Ascending aorta (tissue), 1 donor: ENCODE data around the genes PPFIA4 and FMOD.

GRCh38 chr1:202588993-202590134 lies 120.9 kb downstream of the SYT2 start:
- PRO-cap, result bidirectional peak, plus-strand start at chr1:202589523, minus-strand start at chr1:202589308

GRCh38 chr1:202811827-202812271 lies 3.6 kb upstream of the KDM5B start:
- PRO-cap, result no peak

DNA sequence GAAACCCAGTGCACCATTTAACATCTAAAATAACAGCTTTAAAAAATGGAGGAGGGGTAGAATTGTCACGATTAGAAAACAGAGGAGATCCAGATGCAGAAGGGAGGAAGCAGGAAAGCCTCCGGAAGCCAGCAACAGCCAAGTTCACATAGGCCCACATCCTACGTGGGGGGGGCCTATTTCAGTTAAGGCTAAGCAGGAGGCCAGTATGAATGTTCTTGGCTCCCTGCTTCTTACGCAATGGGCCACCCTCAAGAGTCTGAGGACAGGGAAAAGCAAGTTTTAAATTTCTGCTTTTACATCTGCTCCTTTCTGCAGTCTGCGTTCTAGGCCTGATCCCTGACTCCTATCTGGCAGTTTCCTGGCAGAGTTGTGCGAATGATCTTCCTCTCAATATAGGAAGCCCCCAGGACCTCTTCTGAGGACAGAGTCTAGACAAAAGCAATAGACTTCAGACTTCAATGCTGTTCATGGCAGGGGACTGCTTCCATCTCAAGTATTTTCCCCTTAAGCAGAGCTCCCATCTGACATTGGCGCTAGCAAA lies 30.6 kb downstream of the RABIF start:
- PRO-cap, result no peak

- PRO-cap, result no peak
Observed at GRCh38 chr1:202918159-202918484, 8.9 kb downstream of the KLHL12 start.

DNA sequence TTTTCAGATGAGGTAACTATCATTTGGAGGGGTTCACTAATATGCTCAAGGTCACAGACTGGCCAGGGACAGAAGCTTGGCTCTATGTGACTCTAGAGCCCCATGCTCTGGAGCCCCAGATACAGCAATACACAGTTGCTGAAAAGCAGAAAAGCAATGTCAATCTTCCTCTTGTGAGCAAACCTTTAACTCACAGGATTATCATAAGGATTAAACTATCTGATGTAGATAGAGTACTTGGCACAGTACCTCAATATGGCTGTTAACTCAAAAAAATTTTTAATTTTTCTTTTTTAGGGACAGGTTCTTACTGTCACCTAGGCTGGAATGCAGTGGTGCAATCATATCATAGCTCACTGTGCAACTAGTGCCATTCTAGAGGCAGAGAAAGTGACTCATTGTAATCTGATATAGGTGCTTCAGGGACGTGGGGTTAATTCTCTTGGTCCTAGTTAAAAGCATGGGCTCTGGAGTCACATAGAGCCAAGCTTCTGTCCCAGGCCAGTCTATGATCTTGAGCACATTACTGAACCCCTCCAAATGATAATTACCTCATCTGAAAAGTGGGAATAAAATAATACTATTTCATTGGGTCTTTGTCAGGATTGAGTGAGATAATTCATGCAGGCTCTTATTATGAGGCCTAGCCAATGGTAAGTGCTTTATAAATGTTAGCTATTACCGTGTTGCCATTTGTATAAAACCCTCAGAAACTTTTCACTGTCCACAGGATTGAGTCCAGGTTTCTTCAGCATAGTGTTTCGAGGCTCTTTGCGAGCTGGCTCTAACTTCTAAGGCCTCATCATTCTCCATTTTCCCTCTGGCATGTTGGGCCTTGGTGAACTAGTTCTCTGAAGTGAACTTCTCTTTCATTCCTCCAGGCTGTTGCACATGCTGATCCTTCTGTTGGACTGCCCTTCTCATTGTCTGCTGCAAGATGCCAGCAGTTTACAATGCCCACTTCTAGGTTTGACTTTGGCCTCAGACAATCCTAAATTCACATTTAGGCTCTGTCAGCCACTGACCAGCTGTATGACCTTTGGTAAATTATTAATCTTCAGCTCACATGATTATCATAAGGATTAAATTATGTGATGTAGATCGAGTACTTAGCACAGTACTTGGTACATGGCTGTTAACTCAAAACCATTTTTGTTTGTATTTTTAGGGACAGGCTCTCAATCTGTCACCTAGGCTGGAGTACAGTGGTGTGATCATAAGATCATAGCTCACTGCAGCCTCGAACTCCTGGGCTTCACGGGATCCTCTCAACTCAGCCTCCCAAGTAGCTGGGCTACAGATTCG lies 1.4 kb upstream of the ADIPOR1 start:
- PRO-cap, result no peak

GRCh38 chr1:203025718-203026913 lies at the start of gene PPFIA4:
PPFIA4 (plus strand) TSS chr1:203026491.
- PRO-cap, result bidirectional peak, plus-strand start at chr1:203026464, minus-strand start at chr1:203026386

- PRO-cap, result no peak
Observed at GRCh38 chr1:203029085-203029752, 2.9 kb downstream of the PPFIA4 start.

DNA sequence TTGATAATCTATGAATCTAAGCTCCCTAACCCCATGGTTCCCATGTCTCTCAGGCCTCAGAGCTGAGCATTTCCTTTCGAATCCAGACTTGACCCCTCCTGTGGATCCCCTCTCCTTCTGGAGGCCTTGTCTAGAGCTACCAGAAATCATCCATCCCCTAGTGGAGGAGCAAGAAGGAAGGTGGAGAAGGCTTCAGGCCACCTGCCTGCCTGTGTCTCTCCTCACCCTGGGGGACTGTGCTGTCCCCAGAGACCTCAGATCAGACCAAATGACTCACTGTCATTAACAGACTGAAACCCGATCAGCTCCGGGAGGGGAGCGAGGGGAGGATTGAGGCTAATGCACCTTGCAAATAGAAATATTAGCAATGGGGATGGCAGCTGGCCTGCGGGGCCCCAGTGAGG lies 2.1 kb downstream of the MYBPH start:
- PRO-cap, result no peak

GRCh38 chr1:203300035-203300469 lies 5.3 kb upstream of the BTG2 start:
- PRO-cap, result no peak

GRCh38 chr1:203350949-203351564 lies at the start of gene FMOD:
FMOD (minus strand) TSS chr1:203351122.
- PRO-cap, result no peak

GRCh38 chr1:203378860-203379307 lies 28.0 kb upstream of the FMOD start:
- PRO-cap, result no peak

DNA sequence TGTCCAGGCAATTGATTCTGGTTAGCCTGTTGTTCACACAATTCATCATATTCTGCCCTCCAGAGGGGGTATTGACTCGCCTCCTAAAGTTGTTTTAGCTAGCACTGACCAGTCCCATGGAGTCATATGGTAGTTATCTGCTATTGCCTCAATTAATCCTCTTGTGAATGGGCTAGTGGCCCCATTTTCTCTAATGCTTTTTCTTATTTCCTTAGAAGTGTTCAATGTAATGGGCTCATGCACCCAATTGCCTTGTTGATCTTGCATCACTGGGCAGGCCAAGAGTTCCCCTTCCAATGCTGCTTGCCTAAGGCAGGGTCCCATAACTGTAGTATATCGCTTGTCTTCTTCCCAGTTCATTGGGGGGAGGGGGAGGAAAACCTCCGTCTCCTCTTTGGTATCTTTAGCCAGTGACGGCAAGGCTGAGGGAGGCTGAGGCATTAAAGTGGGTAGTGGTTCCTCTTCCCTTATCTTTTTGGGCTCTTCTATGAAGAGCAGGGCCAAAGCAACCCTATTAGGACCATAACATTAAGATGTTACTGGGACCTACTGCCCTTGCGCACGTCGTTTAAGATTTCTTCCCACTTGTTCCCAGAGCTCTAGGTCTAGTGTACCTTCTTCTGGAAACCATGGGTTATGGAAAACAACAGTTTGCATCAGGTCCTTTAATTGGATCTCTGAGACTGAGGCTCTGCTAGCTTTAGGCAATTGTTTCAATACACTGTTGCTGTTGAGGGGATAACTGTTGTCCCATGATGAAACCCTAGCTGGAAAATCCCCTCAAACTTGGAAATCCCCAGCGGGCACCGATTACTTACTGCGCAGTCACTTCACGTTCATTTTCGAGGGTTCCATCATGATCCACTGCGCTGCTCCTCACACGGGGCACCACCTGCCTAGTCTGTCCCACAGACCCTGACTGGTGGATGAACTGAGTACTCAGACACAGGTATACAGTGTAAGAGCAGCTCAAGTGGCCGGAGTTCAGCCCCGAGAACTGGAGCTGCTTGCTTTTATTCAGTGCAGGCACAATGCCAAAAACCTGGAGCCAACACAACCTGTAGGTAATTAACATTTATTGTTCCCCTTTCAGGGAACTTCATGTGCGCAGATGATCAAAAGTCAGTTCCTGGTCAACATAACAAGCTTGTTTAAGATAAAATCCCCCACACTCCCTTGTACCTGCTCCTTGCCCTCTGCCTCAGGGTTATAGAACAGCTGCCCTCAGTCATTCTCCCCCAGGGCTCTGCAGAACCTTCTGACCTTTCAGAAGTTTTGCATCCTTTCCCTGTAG lies 46.9 kb upstream of the PRELP start:
- PRO-cap, result no peak

- PRO-cap, result no peak
Observed at GRCh38 chr1:203464884-203465674, 10.5 kb upstream of the PRELP start.

GRCh38 chr1:203512740-203513973 lies 19.2 kb downstream of the OPTC start:
- PRO-cap, result bidirectional peak, plus-strand start at chr1:203513005, minus-strand start at chr1:203512912

- PRO-cap, result no peak
Observed at GRCh38 chr1:203645021-203645490, 18.4 kb downstream of the ATP2B4 start.

DNA sequence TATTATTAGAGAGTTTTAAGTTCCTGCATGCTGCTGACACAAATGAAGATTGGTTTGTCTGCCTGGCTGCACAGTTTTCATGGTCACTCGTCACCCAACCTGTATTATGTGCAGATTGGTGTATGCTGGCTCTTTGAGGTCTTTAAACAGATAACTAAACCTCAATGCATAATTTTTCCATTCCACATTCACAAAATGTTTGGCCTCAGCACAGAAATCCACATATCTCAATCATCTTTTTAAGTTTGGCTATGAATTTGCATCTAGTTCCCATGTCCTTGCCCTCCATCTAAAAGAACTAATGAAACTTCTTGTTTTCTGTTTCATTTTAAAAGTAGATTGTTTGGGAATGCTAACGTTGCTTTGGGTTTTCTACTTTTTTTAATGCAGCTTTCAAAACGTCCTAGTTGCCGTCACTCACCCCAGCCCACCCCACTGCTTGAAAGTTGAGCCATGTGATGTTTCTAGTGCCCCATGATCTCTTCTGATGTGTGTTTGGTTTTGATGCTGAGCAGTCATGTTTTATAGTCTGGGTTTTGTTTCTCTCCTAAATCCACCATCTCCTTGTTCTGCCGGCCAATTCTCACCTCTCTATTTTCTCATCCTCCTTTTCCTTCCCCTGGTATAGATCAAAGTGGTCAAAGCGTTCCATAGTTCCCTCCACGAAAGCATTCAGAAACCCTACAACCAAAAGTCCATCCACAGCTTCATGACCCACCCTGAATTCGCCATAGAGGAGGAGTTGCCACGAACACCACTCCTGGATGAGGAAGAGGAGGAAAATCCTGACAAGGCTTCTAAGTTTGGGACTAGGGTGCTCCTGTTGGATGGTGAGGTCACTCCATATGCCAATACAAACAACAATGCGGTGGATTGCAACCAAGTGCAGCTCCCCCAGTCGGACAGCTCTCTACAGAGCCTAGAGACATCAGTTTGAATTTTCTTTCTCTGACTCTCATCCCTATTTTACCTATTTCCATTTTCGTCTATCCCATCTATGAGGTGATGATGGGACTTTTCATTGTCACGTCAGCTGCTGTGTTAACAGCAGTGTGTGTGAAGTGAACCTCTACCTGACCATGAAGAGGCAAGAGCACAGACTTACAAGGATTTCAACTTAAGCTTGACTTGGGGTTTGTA lies 25.7 kb upstream of the LAX1 start:
- PRO-cap, result no peak

GRCh38 chr1:204074167-204075157 lies 1.5 kb downstream of the SOX13 start:
- PRO-cap, result no peak

- PRO-cap, result no peak
Observed at GRCh38 chr1:204084013-204085156, 11.5 kb downstream of the SOX13 start.

GRCh38 chr1:204092910-204093810 lies 20.2 kb downstream of the SOX13 start:
- PRO-cap, result no peak

DNA sequence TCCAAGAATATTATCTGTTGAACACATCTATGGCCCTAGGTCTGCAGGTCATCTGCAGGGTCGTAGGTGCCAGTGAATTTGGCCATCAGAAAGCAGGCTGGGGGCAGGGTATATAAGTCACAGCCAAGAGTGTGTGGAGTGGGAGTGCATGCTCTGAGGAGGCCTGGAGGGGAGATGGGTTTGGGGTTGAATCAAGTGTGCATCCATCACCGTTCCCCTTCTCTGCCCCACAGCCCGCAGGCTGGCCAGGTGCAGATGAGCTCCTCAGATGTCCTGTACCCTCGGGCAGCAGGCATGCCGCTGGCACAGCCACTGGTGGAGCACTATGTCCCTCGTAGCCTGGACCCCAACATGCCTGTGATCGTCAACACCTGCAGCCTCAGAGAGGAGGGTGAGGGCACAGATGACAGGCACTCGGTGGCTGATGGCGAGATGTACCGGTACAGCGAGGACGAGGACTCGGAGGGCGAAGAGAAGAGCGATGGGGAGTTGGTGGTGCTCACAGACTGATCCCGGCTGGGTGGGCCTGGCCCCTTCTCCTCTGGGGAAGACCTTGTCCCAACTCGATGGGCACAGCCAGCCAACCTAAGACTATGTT lies 26.1 kb downstream of the ETNK2 start:
- PRO-cap, result no peak